Omental fat pad (tissue), 4 donors: ENCODE measurements around the gene NUTM2D.

GRCh38 chr10:85642101-85643053, 724.2 kb downstream of the GRID1 start:
- PRO-cap = no peak
- RAMPAGE, long total RNA, 4 experiments = no peak in any of the 4 experiments

- PRO-cap = no peak
- RAMPAGE, long total RNA, 4 experiments = no peak in any of the 4 experiments
Measured at GRCh38 chr10:85946977-85947536, 419.5 kb downstream of the GRID1 start.

DNA sequence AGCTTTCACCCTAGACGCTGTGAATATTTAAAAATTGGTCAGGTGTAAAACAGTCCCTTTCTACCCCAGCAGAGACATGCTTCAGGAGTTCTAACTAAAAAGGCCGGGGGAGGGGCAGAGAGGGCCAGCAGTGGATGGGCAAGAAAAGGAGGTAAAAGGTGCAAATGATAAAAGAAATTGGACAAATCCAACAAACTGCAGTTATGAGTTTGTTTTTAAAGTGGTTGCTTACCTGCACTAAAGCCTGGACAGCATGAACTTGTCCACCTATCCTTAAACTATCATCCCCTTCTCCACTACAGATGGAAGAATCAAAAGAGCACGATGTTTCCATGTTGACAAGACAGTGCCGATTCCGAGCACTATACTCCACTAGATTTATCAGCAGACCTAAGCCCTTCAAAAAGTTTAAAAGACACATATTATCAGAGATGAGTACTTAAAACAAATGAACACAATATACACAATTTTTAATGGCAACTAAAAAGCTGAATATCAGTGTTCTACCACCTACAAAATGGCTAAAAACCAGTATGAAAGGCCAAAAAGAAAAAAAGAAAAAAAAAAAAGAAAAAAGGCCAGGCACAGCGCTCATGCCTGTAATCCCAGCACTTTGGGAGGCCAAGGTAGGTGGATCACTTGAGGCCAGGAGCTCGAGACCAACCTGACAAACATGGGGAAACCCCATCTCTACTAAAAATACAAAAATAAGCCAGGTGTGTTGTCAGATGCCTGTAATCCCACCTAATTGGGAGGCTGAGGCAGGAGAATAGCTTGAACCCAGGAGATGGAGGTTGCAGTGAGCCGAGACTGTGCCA, 69.6 kb downstream of the WAPL start:
- PRO-cap = no peak
- RAMPAGE, long total RNA, 4 experiments = no peak in any of the 4 experiments

DNA sequence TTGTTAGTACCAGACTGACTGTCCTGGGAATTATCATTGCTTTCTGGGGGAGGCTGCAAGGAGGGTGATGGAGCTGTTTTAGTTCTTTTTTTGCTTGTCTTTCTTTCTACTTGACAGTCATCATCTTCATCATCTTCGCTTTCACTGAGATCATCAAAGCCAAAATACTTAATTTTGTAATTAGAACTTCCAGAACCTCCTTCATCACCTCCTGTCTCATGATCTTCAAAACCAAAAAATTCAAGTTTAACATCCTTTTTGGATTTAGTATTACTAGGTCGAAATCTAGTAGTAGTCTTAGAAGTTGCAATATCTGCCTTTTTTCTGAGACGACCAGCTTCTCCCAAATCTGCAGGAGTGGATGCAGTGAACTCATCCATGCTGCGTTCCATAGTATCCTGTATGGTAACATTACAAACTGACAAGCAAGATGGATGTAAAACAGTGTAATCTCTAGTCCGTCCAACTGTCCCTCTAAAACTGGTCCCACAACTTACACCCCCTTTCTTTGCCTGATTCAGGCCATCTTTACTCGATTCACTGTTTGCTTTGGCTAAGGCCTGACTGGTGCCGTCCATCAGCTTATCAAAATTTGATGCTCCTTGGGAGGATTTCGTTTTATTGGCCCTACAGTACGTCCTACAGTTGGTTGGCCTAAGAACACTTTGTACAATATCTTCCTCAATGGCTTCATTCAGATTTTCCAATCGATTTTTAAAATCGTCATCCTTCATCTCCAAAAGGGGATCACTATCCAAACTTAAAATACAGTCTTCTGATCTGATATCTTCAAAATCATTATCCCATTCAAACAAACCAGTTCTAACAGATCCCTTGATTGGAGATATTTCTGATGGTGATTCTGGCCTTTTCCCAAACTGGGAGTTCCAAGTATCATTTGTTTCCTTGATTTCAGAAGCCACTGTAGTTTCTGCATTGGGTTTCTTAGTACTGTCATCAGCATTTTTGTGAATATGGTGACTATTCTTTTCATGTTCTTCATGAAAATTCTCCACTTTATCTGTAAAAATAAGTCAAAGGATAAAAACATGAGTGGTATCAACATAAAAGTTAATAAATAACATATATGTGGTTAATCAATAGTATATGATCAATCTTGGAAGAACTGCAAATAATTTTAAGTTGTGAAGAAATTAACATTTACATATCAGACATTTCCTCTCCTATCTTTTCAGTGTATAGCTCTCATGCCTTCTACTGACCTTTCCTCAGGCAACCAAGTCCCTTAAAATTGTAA, 21.4 kb downstream of the WAPL start:
- PRO-cap = no peak
- RAMPAGE, long total RNA, 4 experiments = no peak in any of the 4 experiments

DNA sequence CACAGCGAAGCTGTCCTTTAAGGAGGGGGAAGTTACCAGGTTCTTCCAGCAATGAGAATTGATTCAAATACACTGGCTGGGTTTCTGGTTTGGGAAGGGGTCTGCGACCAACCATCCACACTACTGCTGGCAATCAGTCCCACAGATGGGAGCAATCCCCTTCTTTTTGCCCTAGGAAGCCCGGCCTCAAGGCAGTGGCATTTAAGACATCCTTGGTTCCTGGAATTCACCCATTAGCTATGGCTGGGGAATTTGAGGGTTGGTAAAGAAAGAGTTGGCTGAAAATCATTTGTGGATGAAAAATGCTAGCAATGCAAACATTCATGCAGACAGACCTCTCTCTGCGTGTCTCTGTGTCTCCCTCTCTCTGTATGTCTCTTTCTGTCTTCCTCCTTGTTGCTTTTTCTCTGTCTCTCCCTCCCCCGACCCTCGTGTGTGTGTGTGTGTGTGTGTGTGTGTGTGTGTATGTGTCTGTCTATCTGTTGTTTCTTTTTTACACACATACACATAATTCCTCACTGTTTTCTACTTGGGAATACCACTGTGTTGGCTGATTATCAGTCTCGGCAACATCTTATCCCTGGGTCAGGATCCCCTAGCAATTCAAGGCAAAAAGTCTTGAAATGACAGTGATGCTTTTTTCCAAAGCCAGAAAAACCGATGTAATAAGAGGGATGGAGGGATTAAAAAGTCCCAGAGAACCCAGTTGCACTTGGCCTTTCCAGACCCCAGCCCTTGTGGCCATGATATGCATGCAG, 19.5 kb downstream of the LDB3 start:
- PRO-cap = no peak
- RAMPAGE, long total RNA, 4 experiments = no peak in any of the 4 experiments

GRCh38 chr10:86689302-86689844, 21.1 kb downstream of the LDB3 start:
- PRO-cap = no peak
- RAMPAGE, long total RNA, 4 experiments = no peak in any of the 4 experiments

- PRO-cap = no peak
- RAMPAGE, long total RNA, 4 experiments = no peak in any of the 4 experiments
Measured at GRCh38 chr10:86759024-86759770, 2.8 kb downstream of the BMPR1A start.

GRCh38 chr10:86862068-86862837, 95.2 kb downstream of the MMRN2 start:
- PRO-cap = no peak
- RAMPAGE, long total RNA, 4 experiments = no peak in any of the 4 experiments

DNA sequence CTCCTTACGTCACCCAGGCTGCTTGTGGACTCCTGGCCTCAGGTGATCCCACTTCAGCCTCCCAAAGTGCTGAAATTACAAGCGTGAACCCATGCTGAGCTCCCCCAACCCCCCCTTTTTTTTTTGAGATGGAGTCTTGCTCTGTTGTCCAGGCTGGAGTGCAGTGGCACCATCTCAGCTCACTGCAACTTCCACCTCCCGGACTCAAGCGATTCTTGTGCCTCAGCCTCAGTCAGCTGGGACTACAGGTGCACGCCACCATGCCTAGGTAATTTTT, 25.4 kb downstream of the FAM25A start:
- PRO-cap = no peak
- RAMPAGE, long total RNA, 4 experiments = no peak in any of the 4 experiments

DNA sequence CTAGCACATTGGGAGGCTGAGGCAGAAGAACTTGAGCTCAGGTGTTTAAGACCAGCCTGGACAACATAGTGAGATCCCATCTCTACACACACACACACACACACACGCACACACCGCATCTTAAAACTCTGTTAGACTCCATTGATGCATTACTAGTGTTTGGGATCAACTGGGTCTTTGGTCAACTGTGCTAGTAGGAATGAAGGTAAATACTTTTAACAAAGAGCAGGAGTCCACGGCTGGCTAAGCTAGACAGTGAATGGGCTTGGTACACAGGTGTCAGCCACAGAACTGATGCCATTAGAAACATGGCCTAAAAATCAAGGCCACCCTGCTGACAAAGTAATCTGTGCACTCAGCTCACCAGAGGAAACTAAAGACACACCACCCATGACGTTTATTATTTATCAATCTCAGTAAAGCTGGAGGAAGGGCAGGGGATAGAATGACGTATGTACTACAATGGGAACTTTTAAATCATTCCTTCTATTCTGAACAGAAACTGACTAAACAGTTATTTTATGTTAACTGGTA, 10.8 kb downstream of the GLUD1 start:
- PRO-cap = no peak
- RAMPAGE, long total RNA, 4 experiments = no peak in any of the 4 experiments

DNA sequence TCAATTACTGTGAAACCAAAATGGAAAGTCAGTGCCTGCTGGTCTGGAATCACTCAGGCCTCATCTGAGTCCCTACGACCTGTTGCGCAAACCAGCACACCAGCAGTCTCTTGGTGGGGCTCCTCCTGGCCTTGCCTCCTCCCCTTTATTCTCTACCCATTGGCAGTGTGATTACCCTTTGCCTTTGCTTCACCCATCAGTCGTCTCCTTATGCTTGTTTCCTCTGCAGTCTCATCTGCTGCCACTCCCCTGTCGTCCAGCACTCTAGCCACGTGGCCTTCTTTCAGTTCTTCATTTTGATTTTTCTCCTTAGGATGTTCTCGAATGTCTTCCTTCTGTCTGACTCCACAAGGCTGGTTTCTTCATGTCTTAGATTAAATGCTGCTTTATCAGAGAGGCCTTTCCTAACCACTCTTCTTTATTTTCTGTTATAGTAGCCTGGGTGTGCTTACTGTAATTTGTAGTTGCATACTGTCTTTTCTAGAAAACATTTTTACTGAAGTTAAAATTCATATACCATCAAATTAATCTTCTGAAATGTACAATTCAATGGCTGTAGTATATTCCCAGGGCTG, 40.7 kb upstream of the NUTM2A start:
- PRO-cap = no peak
- RAMPAGE, long total RNA, 4 experiments = no peak in any of the 4 experiments

DNA sequence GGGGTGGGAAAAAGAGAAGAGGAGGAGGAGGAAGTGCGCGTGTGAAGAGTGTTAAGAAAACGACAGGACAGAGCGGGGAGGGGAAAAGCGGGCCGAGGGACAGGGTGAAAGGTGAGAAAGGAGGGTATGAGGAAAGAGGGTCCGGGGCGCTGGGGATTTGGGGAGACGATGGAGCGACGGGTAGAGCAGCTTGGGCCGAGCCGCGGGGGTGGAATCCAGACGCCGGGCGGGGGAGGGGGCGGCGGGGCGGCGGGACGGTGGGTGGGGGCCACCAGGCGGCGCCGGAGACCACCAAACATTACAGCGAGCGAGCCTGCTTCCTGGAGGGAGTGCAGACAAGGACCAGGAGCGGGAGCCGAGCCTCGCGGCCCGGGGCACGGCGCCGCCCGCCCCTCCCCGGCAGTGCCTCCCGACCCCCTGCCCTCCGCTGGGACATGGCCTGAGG, 15.9 kb upstream of the NUTM2D start:
- PRO-cap = no peak
- RAMPAGE, long total RNA, 4 experiments = no peak in any of the 4 experiments

GRCh38 chr10:87357568-87357849, at the start of gene NUTM2D:
Gene NUTM2D, plus strand, starts transcription at chr10:87357744.
- PRO-cap = no peak
- RAMPAGE, long total RNA, 4 experiments = no peak in any of the 4 experiments

DNA sequence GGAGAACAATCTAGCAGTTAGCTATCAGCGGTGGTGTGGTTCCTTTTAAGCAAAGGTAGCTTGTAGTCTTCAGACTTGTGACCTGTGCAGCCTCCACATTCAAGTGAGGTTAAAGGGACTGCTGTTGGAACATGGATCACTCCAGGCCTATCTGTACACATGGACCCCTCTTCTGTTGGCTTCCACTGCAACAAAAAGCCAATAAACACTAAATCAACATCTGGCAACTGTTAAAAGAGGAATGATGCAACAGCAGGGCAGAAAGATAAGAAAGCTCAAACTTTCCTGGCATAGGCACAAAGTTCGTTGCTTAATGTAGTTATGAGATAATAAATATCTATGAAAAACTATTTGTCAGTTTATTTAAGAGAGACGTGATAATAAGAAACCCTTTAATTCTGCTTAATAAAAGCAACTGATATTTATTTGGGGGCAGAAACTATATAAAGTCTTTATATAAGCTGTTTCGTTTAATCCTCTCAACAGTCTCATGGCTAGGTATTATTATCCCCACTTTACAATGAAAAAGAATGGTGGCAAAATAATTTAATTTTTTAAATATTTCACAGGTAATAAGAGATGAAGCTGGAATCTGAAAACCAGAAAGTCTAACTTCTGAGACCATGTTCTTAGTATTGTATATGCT, 3.9 kb upstream of the MINPP1 start:
- PRO-cap = no peak
- RAMPAGE, long total RNA, 4 experiments = no peak in any of the 4 experiments

DNA sequence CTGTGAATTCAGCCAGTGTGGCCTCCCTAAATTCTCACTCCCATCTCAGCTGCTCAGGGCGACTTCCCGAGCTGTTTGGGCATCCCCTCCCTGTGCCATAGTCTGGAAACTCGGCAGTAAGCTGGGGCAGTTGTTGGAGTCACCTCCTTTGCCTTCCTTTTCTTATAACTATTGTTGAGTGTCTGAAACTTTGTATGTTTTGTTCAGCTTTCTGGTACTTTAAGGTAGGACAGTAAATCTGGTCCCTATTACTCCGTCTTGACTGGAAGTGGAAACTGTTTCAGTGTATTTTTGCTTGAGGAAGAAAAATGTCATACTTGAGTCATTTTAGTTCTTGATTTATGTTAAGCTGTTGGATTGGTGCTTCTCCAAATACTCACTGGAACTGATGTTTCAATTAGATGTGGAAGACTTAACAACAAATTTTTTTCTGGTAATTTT, 33.6 kb downstream of the MINPP1 start:
- PRO-cap = no peak
- RAMPAGE, long total RNA, 4 experiments = no peak in any of the 4 experiments

DNA sequence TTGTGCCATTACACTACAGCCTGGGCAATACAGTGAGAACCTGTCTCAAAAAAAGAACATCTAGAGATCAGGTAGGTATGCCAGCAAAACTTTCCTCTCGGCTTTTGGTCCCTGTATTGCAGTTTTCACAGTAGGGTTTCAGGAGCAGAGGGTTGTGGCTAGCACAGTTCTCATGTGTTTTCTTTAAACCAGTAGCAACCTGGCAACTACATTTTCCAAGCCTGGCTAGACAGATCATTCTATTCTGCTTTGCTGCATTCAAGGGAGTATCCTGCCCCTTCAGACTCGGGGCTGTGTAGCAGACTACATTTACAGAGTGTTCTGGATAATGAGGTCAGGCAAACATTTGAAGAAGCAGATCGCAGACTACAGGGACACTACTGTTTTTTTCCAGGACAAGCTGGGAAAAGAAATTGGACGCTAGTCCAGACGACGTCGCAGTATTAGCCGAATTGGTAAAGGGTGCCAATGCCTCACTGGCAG, 61.1 kb upstream of the PAPSS2 start:
- PRO-cap = no peak
- RAMPAGE, long total RNA, 4 experiments = no peak in any of the 4 experiments

- PRO-cap = no peak
- RAMPAGE, long total RNA, 4 experiments = no peak in any of the 4 experiments
Measured at GRCh38 chr10:87635708-87636026, 24.0 kb upstream of the PAPSS2 start.

GRCh38 chr10:87656981-87657751, 2.5 kb upstream of the PAPSS2 start:
- PRO-cap = no peak
- RAMPAGE, long total RNA, 4 experiments = no peak in any of the 4 experiments

DNA sequence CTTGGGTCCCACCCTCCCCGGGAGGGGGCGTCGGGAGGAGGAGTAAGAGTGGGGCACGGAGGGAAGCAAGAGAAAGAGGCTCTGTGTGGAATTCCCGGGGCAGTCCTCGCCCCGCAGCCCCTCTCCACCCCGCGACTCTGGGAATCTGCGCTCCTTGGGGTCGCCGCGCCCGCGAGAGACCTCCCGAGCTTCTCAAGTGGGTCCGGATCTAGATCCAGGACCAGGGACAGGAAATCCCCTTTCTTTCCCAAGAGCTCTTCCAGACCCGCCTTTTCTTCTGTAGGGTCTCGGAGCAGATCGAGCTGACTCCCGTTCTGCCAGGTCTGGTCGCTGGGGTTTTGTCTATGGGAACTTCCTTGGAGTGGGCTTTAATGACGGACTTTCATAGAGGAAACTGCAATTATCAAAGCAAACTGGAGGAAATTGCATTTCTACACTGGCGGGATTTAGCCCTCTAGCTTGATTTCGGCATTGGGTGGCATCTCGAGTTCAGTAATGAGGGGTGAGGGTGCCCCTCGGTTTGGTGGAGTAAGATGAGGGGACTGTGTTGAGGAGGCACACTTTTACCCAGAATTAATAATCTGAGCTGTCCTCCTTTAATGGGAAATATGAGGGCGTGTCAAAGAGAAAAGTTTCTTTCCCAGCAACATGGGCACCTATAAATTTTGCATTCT, 544 bp downstream of the PAPSS2 start:
- PRO-cap = no peak
- RAMPAGE, long total RNA, 4 experiments = no peak in any of the 4 experiments

GRCh38 chr10:87660759-87661269, 1.1 kb downstream of the PAPSS2 start:
- PRO-cap = no peak
- RAMPAGE, long total RNA, 4 experiments = no peak in any of the 4 experiments